Gastroesophageal sphincter (tissue), 4 donors: ENCODE results near the gene ESYT2.

- PRO-cap: no peak
- RAMPAGE, long total RNA, 4 experiments: no peak in any of the 4 experiments
Measured at GRCh38 chr7:158825563-158826492, 3.5 kb downstream of the ESYT2 start.

DNA sequence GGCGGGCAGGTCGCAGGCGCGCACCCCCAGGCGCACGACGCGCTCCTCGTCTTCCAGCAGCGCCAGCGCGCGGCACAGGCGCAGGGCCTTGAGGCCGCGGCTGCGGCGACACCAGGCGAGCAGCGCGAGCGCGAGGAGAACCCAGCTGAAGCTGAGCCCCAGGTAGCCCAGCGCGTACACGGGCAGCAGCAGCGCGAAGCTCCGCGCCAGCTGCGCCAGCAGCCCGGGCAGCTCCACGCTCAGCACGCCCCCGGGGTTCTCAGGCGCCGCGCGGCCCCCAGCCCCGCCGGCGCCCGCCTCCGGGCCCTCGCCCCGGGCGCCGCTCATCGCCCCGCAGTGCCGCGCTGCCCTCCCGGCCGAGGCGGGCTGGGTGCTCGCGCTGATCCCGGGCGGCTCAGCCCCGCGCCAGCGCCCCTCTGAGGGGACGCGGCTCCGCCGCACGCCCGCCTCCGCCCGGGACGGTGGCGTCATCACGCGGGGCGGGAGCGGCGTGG is at the start of gene ESYT2:
Gene ESYT2, minus strand, starts transcription at position 418 of the 494 bp plus-strand sequence.
- PRO-cap: bidirectional peak, plus-strand start at position 175 of the sequence, minus-strand start at position 153 of the sequence; bidirectional peak, plus-strand start outside the sequence, minus-strand start at position 418 of the sequence
- RAMPAGE, long total RNA, 4 experiments: no peak in any of the 4 experiments

- PRO-cap: no peak
- RAMPAGE, long total RNA, 4 experiments: no peak in any of the 4 experiments
Measured at GRCh38 chr7:158937605-158938339, 81.4 kb downstream of the DYNC2I1 start.

DNA sequence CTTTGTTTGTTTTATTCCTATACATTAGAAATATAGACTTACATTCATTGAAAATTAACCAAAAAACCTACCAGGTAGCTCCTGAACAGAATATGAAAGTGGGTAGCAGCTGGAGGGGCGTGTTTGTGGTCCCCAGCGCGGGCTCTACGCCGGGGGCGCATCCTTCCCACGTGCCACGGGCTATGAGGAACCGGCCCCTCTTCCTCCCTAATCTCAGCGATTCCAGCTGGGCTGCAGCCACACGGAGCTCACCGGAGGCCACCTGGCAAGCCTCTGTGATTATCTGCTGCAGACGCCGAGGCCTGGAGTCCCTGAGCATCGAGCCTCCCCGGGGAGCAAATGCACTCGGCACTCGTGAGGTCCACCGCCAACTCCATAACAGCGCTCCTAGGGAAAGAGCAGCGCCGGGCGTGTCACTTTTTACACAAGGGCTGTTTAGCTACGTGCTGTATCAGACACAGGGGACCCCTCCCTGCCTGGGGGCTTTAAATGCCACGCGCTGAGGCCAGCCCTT is 101.1 kb downstream of the DYNC2I1 start:
- PRO-cap: no peak
- RAMPAGE, long total RNA, 4 experiments: no peak in any of the 4 experiments

GRCh38 chr7:158974032-158974601 is 117.8 kb downstream of the DYNC2I1 start:
- PRO-cap: no peak
- RAMPAGE, long total RNA, 4 experiments: no peak in any of the 4 experiments

GRCh38 chr7:159031692-159032067 is 113.0 kb downstream of the VIPR2 start:
- PRO-cap: no peak
- RAMPAGE, long total RNA, 4 experiments: no peak in any of the 4 experiments

DNA sequence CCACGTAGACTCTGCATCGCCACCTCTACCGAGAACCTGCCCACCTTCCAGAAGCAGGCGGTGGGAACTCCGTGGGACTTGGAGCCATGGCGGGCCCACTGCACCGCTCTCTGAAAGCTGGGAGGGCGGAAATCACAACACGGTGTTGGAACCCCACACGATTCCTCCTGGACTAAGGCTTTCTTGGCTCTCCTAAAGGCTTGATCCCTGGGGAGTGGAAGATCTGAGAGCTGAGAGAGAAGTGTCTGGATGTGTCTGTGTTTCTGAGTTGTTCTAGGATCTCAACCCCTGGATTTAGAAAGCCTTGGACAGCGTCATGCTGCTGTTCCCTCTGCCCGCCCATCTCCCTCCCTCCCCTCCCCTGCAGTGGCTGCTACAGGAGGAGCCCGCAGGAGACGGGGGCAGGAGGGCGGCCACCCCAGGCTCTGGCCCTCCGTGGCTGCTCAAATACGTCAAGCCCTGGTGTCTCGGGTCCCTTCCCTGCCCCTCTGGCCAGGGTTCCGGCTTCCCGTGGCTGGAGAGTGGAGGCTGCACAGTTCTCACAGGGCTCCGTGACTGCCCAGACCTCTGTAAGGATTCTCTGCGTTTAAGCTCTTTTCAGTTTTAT is 79.6 kb downstream of the VIPR2 start:
- PRO-cap: no peak
- RAMPAGE, long total RNA, 4 experiments: no peak in any of the 4 experiments

DNA sequence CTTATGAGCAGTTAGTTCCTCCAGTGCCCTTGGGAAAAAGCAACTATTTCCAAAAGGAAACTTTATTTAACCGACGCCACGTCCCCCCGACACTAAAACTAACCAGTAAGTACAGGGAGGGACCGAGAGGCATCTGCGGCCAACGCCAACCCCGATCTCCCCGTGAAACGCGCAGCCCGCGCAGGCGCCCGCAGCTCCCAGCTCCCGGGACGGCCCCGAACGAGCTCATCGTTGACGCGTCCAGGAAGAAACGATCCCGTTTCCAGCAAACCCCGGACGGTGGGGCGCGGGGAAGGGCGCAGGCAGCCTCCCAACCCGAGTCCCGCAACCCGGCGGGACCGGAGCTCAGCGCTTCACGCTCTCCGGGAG is 488 bp downstream of the VIPR2 start:
- PRO-cap: bidirectional peak, plus-strand start at position 268 of the sequence, minus-strand start at position 100 of the sequence
- RAMPAGE, long total RNA, 4 experiments: no peak in any of the 4 experiments

GRCh38 chr7:159197087-159198027 is 52.7 kb upstream of the VIPR2 start:
- PRO-cap: no peak
- RAMPAGE, long total RNA, 4 experiments: no peak in any of the 4 experiments